Gastroesophageal sphincter (tissue), 4 donors: ENCODE results near the genes UBAP2, DCTN3, CCL21 and UNC13B.

GRCh38 chr9:33932887-33933793 lies 115.5 kb downstream of the UBAP2 start:
- PRO-cap = no peak
- RAMPAGE, long total RNA, 4 experiments = no peak in any of the 4 experiments

DNA sequence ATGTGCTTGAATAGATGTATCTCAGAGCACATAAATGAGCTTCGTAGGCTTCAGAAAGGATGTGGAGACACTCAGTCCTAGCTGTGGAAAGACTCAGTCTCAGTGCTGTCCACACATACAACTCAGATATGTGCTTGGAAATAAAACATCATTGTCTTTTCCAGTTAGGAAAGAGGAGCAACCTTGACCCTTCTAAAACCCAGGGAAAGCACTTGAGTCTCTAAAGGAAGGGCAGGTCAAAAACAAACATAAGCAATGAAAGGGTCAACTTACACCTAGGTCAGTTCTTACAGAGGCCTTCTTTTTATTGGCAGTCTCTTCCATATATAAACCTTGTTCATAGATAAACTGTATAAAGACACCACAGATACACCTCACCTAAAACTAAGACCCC lies 114.5 kb downstream of the UBAP2 start:
- PRO-cap = no peak
- RAMPAGE, long total RNA, 4 experiments = no peak in any of the 4 experiments

DNA sequence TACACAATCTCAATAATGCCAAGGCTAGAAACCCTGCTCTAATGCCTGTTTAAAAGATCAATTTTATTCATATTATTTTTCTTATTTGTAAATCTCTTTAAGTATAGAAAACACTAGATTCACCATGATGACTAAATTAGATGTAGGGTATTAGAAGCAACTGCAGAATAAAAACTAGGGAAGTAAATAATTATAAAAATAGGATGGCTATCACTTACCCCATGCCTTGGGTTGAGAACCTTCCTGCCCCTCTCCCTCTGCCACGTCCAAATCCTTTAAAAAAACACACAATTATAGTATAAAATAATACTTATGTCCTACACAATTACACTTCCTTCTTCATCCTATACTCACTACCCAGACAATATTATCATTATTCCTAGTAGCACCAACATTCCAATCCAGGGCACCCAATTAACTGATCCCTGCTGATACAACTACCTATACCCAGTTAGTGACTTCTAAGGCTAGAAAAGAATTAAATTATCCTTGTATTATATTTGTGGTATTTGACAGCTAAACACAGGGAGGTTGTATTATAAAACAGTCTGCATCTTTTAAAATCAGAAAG lies 75.6 kb downstream of the UBAP2 start:
- PRO-cap = no peak
- RAMPAGE, long total RNA, 4 experiments = no peak in any of the 4 experiments

- PRO-cap = no peak
- RAMPAGE, long total RNA, 4 experiments = no peak in any of the 4 experiments
Observed at GRCh38 chr9:34046758-34047163, 1.9 kb downstream of the UBAP2 start.

- PRO-cap = bidirectional peak, plus-strand start at chr9:34048992, minus-strand start at chr9:34048885; bidirectional peak, plus-strand start at chr9:34049263, minus-strand start at chr9:34049142; bidirectional peak, plus-strand start at chr9:34049570, minus-strand start at chr9:34049391
- RAMPAGE, long total RNA, 4 experiments = start-site peak on the minus strand in 3 of 4 experiments, at chr9:34048846-34049223 at its widest, 32 to 248 reads per replicate
Observed at GRCh38 chr9:34048797-34049704, at the start of gene UBAP2. TSS of gene UBAP2 (minus strand) at chr9:34048887.

- PRO-cap = no peak
- RAMPAGE, long total RNA, 4 experiments = no peak in any of the 4 experiments
Observed at GRCh38 chr9:34098079-34098697, 28.3 kb downstream of the DCAF12 start.

- PRO-cap = no peak
- RAMPAGE, long total RNA, 4 experiments = no peak in any of the 4 experiments
Observed at GRCh38 chr9:34179707-34179908, 765 bp downstream of the UBAP1 start.

GRCh38 chr9:34233624-34234057 lies 54.8 kb downstream of the UBAP1 start:
- PRO-cap = unidirectional peak, plus-strand start at chr9:34233921
- RAMPAGE, long total RNA, 4 experiments = no peak in any of the 4 experiments

DNA sequence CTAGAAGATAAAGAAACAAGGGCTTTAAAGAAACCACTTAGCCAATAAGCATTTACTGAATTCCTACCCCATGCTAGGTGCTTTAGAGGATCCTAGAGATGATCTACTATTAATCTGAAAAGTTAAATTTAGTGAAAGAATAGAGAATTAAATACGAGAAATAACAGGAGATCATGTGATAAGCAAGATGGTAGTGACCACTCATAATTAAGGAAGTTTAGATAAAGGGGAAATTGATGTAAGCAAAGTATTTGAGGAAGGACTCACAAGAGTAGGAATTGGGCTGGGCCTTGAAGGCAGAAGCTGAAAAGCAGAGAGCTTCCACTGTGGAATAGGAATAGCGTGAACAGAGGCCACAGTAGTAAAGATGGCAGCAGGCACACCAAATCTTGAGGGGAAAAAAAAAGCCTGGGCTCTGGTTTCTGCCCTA lies 38.1 kb downstream of the KIF24 start:
- PRO-cap = no peak
- RAMPAGE, long total RNA, 4 experiments = no peak in any of the 4 experiments

- PRO-cap = no peak
- RAMPAGE, long total RNA, 4 experiments = no peak in any of the 4 experiments
Observed at GRCh38 chr9:34369859-34370287, 6.8 kb downstream of the MYORG start.

GRCh38 chr9:34438674-34439069 lies 19.7 kb downstream of the FAM219A start:
- PRO-cap = no peak
- RAMPAGE, long total RNA, 4 experiments = no peak in any of the 4 experiments

GRCh38 chr9:34619670-34620973 lies at the start of gene DCTN3:
TSS of gene DCTN3 (minus strand) at chr9:34620495.
- PRO-cap = unidirectional peak, minus-strand start at chr9:34620495
- RAMPAGE, long total RNA, 4 experiments = start-site peak on the minus strand in 4 of 4 experiments, at chr9:34620467-34620499 at its widest, 64 to 287 reads per replicate

- PRO-cap = no peak
- RAMPAGE, long total RNA, 4 experiments = start-site peak on the minus strand in 3 of 4 experiments, at chr9:34710053-34710167 at its widest, 25 to 1,200 reads per replicate
Observed at GRCh38 chr9:34710006-34710528, at the start of gene CCL21. TSS of gene CCL21 (minus strand) at chr9:34710136.

- PRO-cap = no peak
- RAMPAGE, long total RNA, 4 experiments = no peak in any of the 4 experiments
Observed at GRCh38 chr9:35044876-35045702, 3.0 kb downstream of the C9orf131 start.

GRCh38 chr9:35161658-35162423 lies at the start of gene UNC13B:
TSS of gene UNC13B (plus strand) at chr9:35162009.
- PRO-cap = bidirectional peak, plus-strand start at chr9:35161981, minus-strand start at chr9:35161788; bidirectional peak, plus-strand start at chr9:35162261, minus-strand start at chr9:35162291
- RAMPAGE, long total RNA, 4 experiments = start-site peak on the plus strand in 3 of 4 experiments, at chr9:35161981-35162119 at its widest, 19 to 461 reads per replicate; start-site peak on the minus strand in 1 of 4 experiments, at chr9:35162291-35162296 at its widest, 12 reads per replicate

GRCh38 chr9:35257824-35258317 lies 96.1 kb downstream of the UNC13B start:
- PRO-cap = no peak
- RAMPAGE, long total RNA, 4 experiments = no peak in any of the 4 experiments

DNA sequence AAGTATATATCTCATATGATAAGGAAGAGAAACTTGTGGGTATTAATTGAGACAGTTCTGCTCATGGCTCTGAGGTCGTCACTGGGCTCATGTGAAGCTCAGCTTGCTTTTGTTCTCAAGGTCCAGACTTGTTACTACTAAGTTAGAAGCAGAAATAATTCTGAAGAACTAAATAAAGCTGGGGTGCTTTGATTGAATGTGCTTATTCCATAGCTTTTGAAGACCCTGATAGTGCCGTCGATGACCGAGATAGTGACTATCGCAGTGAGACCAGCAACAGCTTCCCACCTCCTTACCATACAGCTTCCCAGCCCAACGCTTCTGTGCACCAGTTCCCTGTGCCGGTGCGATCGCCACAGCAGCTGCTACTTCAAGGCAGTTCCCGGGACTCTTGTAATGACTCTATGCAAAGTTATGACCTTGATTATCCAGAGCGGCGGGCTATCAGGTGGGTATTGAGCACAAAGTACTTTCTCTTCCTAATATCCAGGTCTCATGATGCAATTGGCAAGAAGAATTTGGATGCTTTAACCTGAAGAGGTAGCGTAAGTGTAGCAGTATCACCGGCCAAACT lies 133.8 kb downstream of the UNC13B start:
- PRO-cap = no peak
- RAMPAGE, long total RNA, 4 experiments = no peak in any of the 4 experiments

GRCh38 chr9:35310415-35310656 lies 148.5 kb downstream of the UNC13B start:
- PRO-cap = no peak
- RAMPAGE, long total RNA, 4 experiments = no peak in any of the 4 experiments

DNA sequence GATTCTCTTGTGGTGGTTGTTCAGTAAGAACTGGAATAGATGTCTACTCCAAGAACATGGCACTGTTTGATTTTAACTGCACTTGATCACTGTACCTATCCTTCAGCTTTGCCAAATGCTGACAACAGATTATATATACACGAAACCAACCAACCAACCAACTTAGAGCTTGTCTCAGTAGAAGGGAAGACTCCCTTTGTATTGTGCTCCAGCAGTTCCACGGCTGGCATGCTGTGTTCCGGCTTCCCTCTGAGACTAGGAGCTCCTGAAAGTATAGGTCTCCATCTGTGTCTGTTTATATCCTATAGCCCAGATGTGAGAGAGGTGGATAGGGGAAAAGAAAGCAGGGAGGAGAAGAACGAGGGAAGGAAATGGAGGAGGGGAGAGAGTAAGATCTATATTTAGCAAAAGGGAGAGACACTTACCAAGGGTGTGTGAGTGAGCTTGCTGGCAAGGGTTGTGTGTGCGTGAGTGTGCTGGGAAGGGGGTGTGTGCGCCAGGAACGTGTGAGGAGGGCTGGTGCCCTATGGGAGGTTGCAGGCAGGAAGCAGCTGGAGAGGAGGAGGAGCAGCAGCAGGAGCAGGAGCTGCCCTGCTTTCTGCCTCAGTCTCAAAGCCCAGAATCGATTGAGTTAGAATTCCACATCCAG lies 148.5 kb upstream of the RUSC2 start:
- PRO-cap = unidirectional peak, plus-strand start at position 554 of the sequence
- RAMPAGE, long total RNA, 4 experiments = no peak in any of the 4 experiments

- PRO-cap = no peak
- RAMPAGE, long total RNA, 4 experiments = no peak in any of the 4 experiments
Observed at GRCh38 chr9:35488011-35488438, 1.9 kb upstream of the RUSC2 start.